ENCODE measurements around a stretch of chr7.

GRCh38 chr7:112485629-112486081, 4.9 kb downstream of the LSMEM1 start:
- RRBS: no CpG with 5 or more reads among the region's 6 CpGs

- RRBS: no CpG with 5 or more reads among the region's 4 CpGs
Measured at GRCh38 chr7:112788648-112789611, 1.3 kb downstream of the TMEM168 start.

DNA sequence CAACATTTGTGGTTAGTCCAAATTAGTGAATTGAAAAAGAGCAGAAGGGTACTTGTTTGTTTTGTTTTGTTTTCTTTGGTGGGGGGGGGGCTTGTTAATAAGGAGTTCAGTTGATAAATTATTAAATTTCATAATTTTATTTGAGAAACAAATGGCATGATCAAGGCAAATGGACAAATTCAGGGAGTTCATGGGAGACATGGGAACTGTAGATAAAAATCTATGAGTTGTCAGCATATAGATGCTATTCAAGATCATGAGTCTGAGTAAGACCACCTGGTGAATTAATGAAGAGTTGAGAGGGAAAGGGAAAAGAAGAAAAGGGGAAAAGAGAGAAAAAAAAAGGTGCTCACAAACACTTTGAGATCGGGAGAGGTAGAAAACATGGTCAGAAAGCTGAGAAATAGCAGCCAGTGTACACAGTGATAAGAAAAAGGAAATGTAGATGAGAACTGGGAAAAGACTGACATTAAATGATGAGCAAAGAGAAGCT, 95.0 kb downstream of the FOXP2 start:
- RRBS: no CpG with 5 or more reads among the region's 1 CpG

GRCh38 chr7:114540850-114541196, 126.2 kb downstream of the FOXP2 start:
- RRBS: no CpG with 5 or more reads among the region's 1 CpG

- RRBS: no CpG with 5 or more reads among the region's 6 CpGs
Measured at GRCh38 chr7:114931832-114932092, 9.9 kb downstream of the MDFIC start.

- RRBS: no CpG with 5 or more reads among the region's 2 CpGs
Measured at GRCh38 chr7:116356272-116356693, 143.3 kb upstream of the CAV2 start.

GRCh38 chr7:116458816-116459187, 40.7 kb upstream of the CAV2 start:
- RRBS: no CpG with 5 or more reads among the region's 6 CpGs

DNA sequence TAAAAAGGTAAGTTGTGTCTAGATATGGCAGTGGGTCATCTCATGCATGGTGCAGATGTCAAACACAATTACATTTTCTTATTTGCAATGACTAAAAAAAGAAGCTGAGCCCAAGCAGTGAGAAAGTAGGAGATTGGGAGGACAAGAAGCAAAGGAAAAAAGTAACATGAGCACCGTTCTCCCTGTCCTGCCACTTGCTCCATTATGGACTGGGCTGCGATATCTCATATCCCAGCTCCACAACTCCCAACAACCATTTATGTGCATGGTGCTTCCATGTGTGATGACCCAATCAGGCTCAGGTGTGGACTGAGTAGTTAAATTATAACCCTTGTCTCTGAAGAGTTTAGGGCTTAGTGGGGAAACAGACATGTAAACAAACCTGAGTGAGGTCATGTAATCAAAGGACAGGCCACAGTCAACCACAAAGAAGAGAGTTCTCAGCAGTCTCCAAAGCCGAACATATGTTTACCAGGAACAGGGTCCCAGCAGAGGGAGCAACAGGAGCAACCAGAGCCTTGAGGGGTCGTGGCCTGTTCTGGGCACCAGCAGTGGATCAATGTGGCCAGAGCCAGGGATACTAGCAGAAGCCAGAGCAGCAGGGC, 11.3 kb downstream of the CAV1 start:
- RRBS: no CpG with 5 or more reads among the region's 4 CpGs

GRCh38 chr7:116723925-116724684, 52.1 kb downstream of the MET start:
- RRBS: no CpG with 5 or more reads among the region's 33 CpGs

DNA sequence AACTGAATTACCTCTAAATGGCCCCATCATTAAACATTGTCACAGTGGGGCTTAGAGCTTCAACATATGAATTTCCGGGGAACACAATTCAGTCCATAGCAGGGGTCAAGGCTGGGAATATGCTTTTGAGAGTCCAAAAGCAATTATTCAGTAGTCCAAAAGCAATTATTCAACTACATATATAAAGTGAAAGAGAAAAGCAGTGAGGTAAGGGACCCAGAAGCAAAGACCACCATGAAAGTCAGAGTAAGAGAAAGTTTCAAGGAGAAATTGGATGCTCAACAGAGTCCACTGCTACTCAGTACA, 76.2 kb upstream of the CAPZA2 start:
- RRBS: no CpG with 5 or more reads among the region's 1 CpG

- RRBS: no CpG with 5 or more reads among the region's 4 CpGs
Measured at GRCh38 chr7:117011210-117011766, 58.0 kb downstream of the ST7 start.

DNA sequence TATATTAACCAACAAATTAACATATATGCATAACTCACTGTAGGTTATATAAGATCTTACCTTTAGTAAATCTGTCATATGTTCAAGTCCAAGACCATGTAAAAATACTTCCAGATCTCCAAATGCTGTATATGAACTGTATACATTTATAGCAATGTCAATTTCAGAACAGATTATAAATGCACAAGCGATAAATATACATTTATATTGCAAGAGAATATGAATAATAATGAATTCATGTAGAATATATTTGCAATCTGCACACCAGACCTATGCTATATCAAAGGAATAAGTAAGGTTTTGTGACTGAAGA, 45.3 kb downstream of the ASZ1 start:
- RRBS: no CpG with 5 or more reads among the region's 1 CpG

GRCh38 chr7:118185312-118185638, 1.3 kb downstream of the LSM8 start:
- RRBS: no CpG with 5 or more reads among the region's 3 CpGs

GRCh38 chr7:118858398-118859400, 634.2 kb downstream of the ANKRD7 start:
- RRBS: 91% methylated on average over 6 of the region's 61 CpGs

GRCh38 chr7:120988410-120988552, 230 bp upstream of the CPED1 start:
- RRBS: no CpG with 5 or more reads among the region's 2 CpGs

- RRBS: no CpG with 5 or more reads among the region's 2 CpGs
Measured at GRCh38 chr7:120991388-120991973, 3.0 kb downstream of the CPED1 start.

DNA sequence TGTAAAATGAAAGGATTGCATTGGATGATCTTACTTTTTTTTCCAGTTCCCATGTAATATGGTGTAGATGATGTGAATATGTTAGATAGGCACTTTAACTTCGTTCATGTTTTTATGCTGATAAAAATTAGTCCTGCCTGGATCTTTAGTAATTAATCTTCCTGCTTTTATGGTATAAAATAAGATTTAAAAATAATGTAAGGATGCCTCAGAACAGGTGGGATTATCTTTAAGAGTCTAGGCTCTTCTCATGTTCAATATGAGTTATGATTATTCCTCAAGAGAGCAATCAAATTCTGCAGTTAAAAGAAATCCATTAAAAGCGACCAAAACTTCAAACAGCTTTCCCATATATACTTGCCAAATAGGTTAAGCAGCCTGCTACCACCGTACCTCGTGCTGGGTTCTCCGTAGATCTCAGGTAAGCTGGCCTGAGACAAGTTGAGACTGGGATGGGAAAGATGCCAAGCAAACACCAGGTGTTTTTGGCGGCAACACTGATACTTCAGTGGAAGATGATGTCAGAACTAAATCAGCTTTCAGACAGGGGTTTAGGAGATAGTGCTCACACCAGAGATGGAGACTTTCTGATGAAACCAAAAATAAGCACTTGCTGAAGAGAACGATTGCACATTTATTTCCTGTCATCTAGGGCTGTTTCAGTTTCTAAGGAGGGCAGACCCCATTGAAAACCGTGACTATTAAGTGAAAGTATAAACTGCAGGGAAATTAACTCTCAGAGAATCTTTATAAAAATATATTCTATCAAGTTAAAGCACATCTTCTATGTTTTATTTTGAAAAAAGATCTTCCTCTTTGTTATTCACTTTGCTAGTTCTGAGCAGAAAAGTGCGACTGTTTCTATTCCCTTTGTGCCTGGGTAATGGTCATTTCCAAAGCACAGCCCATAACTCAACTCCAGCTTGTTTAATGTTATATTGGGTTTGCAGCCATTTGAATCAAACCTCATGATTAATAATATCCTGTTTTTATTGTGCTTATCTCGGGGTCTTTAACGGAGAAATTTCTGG, 149.7 kb downstream of the CPED1 start:
- RRBS: no CpG with 5 or more reads among the region's 11 CpGs

DNA sequence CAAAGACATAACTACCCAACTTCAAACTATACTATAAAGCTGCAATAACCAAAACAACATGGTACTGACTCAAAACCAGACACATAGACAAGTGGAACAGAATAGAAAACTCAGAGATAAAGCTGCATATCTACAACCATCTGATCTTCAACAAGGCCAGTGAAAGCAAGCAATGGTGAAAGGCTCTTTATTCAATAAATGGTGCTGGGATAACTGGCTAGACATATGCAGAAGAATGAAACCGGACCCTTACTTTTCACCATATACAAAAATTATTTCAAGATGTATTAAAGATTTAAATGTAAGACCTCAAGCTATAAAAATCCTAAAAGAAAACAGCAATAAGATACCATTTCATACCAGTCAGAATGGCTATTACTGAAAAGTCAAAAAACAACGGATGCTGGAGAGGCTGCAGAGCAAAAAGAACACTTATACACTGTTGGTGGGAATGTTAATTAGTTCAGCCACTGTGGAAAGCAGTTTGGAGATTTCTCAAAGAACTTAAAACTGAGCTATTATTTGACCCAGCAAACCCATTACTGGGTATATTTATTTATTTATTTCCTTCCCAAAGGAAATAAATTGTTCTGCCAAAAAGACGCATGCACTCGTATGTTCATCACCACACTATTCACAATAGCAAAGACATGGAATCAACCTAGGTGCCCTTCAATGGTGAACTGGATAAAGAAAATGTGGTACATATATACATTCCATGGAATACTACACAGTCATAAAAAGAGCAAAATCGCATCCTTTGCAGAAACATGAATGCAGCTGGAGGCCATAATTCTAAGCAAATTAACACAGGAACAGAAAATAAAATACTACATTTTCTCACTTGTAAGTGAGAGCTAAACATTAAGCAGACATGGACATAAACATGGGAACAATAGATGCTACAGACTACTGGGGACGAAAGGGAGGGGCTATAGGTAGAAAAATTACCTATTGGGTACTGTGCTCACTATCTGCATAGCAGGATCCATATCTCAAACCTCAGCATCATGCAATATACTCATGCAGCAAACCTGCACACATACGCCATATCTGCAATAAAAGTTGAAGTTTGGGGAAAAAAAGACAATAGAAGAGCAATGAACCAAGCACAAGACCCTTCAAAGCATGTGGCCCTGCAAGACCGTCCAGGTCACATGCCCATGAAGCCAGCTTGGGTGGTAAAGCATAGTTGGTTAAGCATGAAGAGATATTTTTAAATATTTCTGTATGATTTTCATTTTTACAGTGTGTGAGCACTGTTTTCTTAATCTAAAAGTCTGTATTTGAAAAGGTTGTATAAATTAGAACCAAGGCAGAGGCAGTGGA, 72.2 kb upstream of the WNT16 start:
- RRBS: no CpG with 5 or more reads among the region's 8 CpGs

- RRBS: no CpG with 5 or more reads among the region's 8 CpGs
Measured at GRCh38 chr7:121394252-121395258, 1.6 kb downstream of the FAM3C start.

- RRBS: no CpG with 5 or more reads among the region's 2 CpGs
Measured at GRCh38 chr7:121406968-121407592, 11.0 kb upstream of the FAM3C start.

Data from zone of skin (tissue), 1 donor.